Heart right ventricle (tissue), 2 donors: ENCODE measurements around a stretch of chr4.

- PRO-cap, 2 experiments: no peak in any of the 2 experiments
Observed at GRCh38 chr4:14357713-14358036, 644.6 kb upstream of the CPEB2 start.

DNA sequence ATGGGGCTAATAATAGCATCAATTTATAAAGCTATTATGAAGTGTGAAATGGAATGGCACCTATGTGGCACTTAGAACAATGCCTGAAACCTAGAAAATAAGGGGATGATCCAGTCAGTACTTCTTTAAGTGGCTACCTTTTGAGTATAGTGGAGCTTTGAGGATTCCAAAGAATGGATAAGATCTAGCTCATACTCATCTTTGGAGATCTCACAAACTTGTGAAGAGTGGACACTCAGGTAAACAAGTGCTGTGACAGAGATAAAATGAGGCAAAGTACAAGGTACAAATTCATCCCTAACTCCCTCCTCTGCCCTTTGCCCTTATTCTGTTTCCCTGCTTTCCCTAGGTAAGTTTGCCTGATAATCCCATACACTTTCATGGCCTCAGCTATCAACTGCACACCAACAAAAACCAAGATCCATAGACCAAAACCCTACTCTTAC lies 16.5 kb upstream of the CPEB2 start:
- PRO-cap, 2 experiments: no peak in any of the 2 experiments

- PRO-cap, 2 experiments: no peak in any of the 2 experiments
Observed at GRCh38 chr4:15144391-15144760, 142.1 kb downstream of the CPEB2 start.

DNA sequence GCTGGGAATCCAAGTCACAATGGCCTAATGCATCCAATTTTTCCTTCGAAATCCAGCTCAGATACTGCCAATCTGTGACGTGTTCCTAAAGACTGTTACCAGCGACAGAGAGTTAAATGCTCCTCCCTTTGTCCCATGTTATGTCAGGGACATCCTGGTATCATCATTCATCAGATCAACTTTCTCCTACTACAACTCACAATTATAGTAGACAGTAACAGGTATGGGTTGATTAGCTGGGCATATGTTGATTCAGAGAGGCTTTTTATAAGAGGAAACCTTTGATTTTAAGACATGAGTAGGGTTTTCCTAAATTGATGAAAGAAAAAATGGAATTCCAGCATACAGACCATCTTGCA lies 143.8 kb downstream of the CPEB2 start:
- PRO-cap, 2 experiments: no peak in any of the 2 experiments

- PRO-cap, 2 experiments: no peak in any of the 2 experiments
Observed at GRCh38 chr4:15353295-15353614, 74.6 kb upstream of the C1QTNF7 start.

DNA sequence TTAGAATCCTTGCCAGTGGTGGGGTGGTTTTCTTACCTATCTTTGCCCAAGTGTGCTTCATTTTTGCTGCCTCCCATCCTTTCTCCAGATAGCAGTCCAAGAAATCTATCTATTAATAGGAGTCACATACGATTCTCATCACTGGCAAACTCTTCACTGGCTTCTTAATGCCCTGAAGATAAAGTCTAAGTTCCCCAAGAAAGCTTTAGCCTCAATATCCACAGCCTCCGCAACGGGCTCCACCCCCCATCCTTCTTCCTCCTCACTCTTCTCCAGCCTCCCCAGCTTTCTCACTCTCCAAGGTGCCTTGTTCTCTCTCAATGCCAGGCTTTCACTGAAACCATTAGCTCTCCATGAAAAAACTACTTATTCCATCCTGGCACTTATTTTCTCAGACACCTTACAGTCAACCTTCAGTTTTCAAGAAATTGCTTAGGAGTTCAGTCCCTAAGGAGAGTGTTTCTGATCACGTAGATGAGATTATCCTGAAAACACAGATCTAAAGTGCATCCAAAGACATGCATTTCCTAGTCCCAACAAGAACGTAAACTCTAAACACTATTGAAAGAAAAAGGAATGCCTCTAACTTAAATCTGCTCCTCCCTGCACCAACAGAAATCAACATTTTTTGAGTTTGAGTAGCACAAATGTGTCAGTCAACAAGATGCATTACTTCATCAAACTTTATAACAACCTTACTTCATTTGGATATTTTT lies 7.8 kb upstream of the C1QTNF7 start:
- PRO-cap, 2 experiments: no peak in any of the 2 experiments

DNA sequence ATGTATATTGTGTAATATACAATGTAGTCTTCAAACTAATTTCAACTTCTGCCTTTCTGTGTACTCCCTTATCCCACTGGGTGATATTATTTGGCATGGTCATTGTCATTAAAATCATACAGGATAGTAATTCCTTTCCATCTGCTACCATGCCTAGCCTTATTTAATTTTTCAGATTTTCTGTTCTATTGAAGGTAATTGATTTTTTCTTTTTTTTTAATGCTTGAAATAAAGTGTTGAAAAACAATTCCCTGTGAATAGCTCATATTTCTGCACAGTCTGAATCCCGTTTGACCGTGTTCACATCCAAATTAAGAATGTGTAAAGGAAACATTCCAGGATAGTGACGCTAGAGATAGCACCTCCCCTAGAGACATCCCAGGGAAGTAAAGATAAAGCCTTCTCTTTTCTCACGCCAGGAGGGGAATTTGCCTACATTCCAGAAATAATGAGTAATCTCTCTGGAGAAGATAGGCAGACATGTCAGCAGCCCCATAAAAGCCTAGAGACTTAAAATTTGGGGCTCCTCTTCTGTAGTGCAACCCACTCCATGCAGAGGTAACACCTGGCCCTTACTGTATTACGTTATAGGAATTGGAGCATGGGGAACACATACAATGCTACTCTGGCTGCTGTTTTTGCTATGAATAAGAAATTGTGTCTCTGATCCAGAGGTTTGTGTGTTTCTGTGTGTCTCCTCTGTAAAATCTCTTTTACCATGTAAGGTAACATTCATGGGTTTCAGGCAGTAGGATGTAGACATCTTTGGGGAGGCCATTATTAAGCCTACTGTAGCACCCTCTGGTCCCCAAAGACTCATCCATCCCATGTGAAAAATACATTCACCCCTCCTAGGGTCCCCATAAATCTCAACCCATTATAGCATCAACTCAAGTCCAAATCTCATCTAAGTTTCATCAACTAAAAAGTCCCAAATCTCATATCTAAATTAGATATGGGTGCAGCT lies 8.9 kb downstream of the FAM200B start:
- PRO-cap, 2 experiments: peak in 1 of 2 experiments; most common minus-strand start position 292 of the sequence (in 1)

- PRO-cap, 2 experiments: no peak in any of the 2 experiments
Observed at GRCh38 chr4:15719370-15719903, 16.6 kb downstream of the BST1 start.

GRCh38 chr4:15774023-15774632 lies 4.0 kb upstream of the CD38 start:
- PRO-cap, 2 experiments: no peak in any of the 2 experiments

DNA sequence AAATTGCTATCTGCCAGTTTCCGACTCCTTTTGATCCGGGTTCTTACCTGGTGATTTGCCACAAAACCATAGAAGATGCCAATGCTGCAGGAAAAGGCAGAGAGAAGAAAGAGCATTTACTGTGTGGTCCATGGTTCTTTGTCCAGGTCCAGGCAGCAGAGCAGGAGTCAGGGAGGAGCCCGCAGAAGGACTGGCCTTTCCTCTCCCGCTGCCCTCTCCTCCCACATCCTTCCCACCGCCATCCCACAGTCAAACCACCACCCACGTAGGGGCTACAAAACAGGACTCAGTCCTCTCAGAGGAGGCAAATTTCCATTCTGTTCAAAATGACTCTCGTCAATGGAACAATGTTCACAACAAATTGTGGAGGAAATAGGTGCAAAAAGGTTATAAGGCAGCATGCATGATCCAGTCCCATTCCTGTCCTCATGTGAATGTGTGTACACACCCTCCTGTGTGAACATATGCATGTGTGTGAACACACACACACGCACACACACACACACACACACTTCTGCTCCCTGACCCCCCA lies 58.5 kb downstream of the PROM1 start:
- PRO-cap, 2 experiments: peak in 1 of 2 experiments; most common plus-strand start position 277 of the sequence (in 1); most common minus-strand start position 140 of the sequence (in 1)

GRCh38 chr4:16234029-16234720 lies 7.9 kb upstream of the TAPT1 start:
- PRO-cap, 2 experiments: no peak in any of the 2 experiments

DNA sequence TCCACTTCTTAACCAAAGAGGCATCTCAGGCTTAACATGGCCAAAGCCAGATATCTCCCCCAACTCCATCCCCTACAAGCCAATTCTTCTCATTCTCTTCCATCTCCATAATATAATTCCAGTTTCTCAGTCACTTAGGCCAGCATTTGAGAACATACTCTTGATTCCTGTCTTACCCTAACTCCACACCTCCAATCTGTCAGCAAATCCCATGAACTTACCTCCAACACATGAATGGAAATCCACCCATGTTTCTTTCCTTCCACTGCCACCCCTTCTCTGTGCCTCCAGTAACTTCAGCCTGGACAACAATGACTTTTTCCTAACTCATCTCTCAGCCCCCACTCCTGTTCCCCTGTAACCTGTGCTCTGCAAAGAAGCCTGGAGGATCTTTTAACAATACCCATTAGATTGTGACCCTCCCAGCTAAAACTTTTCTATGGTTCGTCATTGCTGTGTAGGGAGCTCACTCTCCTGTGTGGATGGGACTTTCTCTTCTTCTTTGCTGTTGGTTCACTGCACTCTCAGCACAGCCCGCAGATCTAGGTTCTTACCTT lies 126.9 kb downstream of the LDB2 start:
- PRO-cap, 2 experiments: no peak in any of the 2 experiments

GRCh38 chr4:17578664-17579123 lies 1.7 kb downstream of the LAP3 start:
- PRO-cap, 2 experiments: peak in 1 of 2 experiments; most common plus-strand start chr4:17578864 (in 1); most common minus-strand start chr4:17578746 (in 1)

DNA sequence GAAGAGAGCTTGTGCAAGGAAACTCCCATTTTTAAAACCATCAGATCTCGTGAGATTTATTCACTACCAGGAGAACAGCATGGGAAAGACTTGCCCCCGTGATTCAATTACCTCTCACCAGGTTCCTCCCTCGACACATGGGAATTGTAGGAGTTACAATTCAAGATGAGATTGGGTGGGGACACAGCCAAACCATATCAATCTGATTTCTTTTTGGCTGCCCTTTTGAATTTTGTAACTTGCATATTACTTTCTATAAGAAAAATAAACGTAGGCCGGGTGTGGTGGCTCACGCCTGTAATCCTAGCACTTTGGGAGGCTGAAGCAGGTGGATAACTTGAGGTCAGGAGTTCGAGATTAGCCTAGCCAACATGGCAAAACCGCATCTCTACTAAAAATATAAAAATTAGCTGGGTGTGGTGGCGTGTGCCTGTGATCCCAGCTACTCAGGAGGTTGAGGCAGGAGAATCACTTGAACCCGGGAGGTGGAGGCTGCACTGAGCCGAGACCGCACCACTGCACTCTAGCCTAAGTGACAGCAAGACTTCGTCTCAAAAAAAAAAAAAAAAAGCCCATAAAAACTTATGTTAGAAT lies 8.5 kb downstream of the MED28 start:
- PRO-cap, 2 experiments: no peak in any of the 2 experiments

DNA sequence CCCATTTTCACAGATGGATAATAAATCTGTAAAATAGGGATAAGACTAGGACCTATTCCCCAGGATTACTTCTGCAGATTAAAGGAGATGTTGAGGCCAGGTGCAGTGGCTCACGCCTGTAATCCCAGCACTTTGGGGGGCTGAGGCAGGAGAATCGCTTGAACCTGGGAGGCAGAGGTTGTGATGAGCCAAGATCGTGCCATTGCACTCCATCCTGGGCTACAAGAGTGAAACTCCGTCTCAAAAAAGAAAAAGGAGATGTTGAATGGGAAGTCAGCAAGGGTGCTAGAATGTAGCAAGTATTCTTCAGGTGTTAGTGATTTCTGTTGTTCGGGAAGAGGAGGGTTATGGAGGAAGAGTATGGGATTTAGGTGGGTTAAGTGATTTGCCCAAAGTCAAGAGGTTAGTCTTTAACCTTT lies 11.6 kb downstream of the MED28 start:
- PRO-cap, 2 experiments: no peak in any of the 2 experiments

GRCh38 chr4:17743874-17744136 lies 37.6 kb downstream of the FAM184B start:
- PRO-cap, 2 experiments: no peak in any of the 2 experiments

DNA sequence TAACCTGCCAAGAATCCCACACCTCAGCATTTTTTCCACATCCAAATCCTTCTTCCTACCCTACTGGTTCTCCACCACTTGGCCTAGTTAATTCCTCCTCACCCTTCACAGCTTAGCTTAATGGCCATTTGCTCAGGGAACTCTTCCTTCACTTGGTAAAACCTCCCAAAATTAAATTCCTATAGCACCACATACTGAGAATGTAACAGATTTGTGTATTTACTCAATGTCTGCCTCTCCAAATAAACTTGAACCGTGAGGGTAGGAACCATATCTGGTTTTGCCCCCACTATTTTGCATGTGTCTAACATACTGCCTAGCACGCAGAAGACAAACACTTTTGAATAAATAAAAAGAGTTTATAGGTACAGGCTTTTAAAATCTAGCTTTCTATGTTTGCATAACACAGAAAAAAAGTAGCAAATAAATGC lies 55.4 kb downstream of the NCAPG start:
- PRO-cap, 2 experiments: no peak in any of the 2 experiments

- PRO-cap, 2 experiments: no peak in any of the 2 experiments
Observed at GRCh38 chr4:17914945-17915428, 104.2 kb downstream of the NCAPG start.

DNA sequence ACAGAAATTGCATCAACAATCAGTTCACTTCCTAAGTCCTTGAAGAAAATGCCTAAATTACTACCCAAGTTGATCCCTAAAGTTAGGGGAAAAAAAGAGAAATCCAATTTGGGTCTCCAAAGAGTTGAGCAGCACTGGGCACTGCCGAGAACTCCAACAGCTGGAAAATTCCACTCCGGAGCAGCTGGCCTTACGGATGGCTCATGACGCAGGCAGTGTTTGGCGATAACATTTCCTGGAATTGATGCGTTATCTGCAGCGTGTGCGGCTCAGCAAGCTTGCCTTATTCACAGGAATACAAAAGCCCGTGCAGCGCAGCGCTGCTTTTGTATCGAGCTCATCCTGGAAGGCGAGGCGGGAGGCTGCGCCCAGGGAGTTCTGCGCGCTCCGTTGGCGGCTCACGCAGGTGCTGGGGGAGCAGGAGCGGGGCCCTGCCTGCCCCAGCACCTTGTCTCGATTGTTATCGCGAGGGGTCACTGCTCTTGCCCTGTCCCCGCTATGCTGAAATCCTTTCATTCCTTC lies 297.4 kb upstream of the LCORL start:
- PRO-cap, 2 experiments: peak in 2 of 2 experiments; most common plus-strand start position 329 of the sequence (in 2); most common minus-strand start position 158 of the sequence (in 1)

DNA sequence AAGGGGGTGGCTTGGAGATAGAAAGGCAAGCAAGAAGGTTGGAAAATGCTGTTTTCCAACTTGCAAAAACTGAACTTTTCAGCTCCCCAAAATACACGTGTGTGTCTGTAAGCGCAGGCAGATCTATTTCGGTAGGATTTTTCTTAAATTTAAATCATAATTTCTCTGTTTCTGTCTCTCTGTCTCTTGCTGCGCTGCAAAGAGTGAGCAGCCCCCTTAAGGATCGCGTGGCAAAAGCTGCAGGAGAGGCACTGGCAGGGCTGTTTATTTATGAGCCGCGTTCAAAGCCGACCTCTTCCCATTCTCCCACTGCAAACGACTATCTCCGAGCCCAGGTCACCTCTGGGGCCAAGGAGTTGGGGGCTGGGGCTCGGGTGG lies 433 bp upstream of the SLIT2 start:
- PRO-cap, 2 experiments: no peak in any of the 2 experiments